H4 (cell line): Measurements from ENCODE around the gene TMED10.

DNA sequence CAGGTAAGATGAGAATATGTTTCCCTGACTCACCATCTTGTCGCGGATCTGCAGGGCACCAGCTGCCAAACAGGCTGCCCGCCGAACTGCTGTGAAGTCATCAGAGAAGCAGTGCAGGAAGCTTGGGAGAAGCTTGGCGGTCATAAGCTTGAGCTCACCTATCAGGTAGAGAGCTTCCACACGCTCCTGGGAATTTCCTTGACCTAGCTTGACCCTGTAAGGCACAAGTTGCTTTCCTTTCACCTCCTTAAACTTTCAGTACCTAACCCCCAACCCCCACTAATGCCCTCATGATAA, 9.7 kb downstream of the RIOX1 start:
- RAMPAGE, long total RNA, result no peak

- RAMPAGE, long total RNA, result no peak
Observed at GRCh38 chr14:73536262-73536487, 768 bp upstream of the ACOT1 start.

GRCh38 chr14:73537219-73538185, 559 bp downstream of the ACOT1 start:
- RAMPAGE, long total RNA, result no peak

GRCh38 chr14:73722496-73723252, 8.5 kb upstream of the PNMA1 start:
- RAMPAGE, long total RNA, result no peak

- RAMPAGE, long total RNA, result no peak
Observed at GRCh38 chr14:73763345-73763769, 3.3 kb upstream of the MIDEAS start.

GRCh38 chr14:74085092-74085691, 436 bp downstream of the LIN52 start:
- RAMPAGE, long total RNA, result no peak

GRCh38 chr14:74495332-74495614, 1.7 kb downstream of the ISCA2 start:
- RAMPAGE, long total RNA, result no peak

- RAMPAGE, long total RNA, result no peak
Observed at GRCh38 chr14:74585657-74586237, 26.3 kb downstream of the LTBP2 start.

GRCh38 chr14:74617356-74617738, 5.3 kb upstream of the LTBP2 start:
- RAMPAGE, long total RNA, result no peak

DNA sequence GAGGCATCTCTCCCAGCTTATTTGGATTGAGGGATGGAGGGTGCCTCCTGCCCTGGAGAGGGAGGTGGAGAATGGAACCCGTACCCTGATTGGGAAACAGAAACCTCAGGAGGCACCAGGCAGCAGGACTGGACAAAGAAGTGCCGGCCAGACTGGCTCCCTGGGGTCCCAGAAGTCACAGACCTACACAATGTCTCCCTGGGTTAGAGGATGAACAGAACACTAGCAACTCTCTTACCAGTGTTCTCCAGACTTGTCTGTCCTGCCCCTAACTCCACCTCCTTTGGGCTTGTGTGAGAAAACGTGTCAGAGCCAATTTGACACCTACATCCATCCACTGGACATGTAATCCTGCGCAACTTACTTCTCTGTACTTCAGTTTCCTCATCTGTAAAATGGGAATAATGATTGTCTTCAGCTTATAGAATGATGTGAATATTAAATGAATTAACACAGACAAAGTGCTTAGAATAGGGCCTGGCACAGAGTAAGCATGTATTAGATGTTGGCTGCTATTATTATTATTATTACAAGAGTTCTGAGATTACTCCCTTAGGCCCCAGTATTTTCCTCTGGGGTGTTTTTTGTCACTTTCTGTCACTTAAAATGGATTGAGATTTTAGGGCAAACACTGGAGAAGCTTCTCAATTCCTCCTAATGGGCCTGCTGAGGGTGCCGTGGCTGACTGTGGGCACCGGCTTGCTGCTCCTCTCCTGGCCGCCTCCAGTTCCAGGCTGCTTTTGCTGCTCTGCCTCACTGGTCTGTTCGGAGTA, 40.9 kb upstream of the LTBP2 start:
- RAMPAGE, long total RNA, result no peak

GRCh38 chr14:74816779-74817527, 53.8 kb downstream of the YLPM1 start:
- RAMPAGE, long total RNA, result no peak

DNA sequence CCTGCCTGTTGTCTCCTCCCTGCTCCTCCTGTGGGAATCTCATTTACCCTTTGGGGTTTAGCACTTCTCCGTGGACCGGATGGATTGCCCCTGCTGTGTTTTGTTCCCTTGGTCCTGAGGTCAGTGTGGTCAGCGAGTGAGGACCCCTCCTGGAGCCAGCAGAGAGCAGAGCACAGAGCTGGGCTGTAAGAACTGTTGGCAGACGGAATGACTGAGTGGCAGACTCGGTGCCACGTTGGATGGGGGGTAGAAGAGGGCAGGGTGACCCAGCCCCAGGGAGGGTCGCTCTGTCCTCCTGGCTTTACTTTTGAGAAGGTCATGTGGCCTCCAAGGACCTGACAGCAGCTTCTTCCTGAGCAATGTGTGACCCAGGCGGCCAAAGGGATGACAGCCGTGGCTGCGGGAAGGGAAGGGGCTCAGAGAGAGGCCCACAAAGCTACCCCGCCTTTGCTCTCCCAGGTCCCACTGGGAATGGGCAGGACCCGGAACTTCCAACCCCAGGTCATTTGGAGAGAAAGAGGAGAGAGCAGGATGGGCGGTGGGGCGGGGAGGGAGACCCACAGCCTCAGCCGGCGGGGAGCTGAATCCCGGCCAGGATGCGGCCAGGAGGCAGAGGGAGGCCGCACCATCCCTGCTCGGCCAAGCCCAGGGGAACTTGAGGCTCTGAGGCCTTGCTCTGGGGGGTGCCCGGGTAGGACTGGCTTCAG, 613 bp downstream of the RPS6KL1 start:
- RAMPAGE, long total RNA, result no peak

- RAMPAGE, long total RNA, result no peak
Observed at GRCh38 chr14:74964991-74965709, 9.8 kb upstream of the PGF start.

DNA sequence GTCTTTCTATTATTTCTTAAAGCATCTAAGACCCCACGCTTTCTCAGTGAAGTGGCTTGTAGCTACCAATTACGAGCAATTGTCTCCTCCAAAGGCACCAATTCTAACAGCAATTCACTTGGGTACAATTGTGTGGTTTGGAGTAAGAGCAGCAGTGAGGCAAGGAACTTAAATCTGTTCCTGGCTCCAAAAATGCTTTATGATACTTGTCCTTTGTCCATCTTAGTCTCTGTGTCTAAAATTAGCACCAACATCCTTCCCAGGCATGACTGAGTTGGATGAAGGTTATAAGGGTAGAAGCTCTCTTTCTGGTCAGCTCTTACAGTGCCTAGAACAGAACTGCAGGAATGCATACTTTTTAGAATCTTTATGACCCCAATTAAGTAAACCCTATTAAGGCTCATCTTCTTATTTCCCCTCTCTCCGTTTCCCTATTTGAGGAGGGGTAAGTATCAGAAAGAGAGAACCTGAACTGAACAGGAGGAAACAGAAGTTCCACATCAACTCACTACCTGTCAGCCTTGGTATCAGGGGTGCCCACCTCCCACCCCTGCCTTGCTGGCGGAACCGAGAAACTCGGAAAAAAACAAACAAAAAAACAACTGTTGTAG, 9.1 kb downstream of the EIF2B2 start:
- RAMPAGE, long total RNA, result no peak

GRCh38 chr14:75070818-75071399, 1.5 kb downstream of the ZC2HC1C start:
- RAMPAGE, long total RNA, result no peak

DNA sequence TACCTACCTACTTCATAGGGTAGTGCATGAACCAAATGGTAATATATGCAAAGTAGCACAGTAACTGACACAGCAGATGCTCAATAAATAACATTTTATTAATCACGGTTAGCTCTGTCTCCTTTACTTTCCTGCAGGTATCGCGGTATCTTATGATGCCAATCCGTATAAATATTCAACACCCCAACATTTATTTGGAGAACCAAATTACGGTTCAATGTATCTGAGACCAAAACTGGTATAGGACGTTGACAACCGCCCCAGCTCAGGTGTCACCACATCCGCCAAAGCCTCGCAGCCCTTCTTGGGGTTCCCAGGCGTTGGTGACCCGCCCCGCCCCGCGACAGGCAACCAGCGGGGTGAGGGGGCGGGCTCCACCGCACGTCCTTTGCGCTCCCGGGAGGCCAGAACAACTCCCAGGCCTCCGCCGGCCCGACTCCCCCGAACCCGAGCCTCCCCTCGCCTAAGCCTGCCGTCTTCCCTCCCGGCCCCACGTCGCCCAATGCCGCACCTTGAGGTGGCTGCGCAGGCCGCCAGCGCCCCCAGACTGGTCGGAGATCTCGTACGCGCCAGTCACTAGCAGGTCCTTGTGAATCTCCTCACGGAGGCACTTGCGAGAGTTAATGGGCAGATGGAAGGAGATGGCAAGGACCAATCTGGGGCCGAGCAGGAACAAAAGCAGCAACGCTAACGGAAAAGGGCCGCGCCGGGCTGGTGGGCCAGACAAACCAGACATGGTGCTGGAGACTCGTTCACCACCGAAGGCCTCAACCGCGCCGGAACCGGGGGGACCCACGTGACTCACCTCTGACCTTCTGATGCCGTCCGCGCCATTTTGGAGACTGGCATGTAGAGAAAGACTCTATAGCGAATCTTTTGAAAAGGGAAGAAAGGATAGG, at the start of gene TMED10:
Gene TMED10, minus strand, starts transcription at position 769 of the 899 bp plus-strand sequence.
- RAMPAGE, long total RNA, result start-site peak on the minus strand centred at position 761 of the sequence, 40 bp wide, 1,647 reads

DNA sequence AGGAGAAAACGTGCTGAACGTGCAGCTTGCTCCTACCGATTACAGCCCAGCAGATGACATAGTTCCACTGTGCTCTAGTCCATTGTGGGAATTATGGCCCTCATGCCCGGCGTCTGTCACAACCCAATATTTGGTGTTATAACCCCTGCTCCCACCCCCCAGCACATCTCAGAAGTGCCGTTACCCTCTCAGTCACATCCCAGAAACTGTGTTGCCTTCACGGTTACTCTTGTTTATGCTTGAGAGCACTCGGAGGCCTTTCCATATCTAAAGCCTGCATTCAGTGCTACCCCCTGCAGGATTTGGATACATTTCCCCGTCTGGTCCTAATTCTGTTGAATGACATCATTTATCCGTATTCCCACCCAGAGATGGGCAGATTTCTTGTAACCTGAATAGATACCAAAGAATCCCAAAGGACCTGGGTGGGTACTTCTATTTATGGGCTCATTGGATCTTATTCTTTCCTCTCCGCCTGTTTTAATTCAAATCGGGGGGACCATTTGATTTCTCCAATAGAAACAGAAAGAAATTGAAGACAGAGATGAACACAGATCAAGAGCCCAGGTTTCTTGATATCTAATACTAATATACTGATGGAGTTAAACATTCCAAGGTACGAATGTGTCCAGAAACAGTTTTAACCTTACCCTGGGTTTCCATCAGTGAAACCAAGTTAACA, 19.1 kb upstream of the FOS start:
- RAMPAGE, long total RNA, result no peak

DNA sequence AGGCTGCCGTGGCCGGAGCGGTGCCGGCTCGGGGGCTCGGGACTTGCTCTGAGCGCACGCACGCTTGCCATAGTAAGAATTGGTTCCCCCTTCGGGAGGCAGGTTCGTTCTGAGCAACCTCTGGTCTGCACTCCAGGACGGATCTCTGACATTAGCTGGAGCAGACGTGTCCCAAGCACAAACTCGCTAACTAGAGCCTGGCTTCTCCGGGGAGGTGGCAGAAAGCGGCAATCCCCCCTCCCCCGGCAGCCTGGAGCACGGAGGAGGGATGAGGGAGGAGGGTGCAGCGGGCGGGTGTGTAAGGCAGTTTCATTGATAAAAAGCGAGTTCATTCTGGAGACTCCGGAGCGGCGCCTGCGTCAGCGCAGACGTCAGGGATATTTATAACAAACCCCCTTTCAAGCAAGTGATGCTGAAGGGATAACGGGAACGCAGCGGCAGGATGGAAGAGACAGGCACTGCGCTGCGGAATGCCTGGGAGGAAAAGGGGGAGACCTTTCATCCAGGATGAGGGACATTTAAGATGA, 670 bp downstream of the FOS start:
- RAMPAGE, long total RNA, result no peak

GRCh38 chr14:75301700-75302342, 23.2 kb downstream of the FOS start:
- RAMPAGE, long total RNA, result no peak

DNA sequence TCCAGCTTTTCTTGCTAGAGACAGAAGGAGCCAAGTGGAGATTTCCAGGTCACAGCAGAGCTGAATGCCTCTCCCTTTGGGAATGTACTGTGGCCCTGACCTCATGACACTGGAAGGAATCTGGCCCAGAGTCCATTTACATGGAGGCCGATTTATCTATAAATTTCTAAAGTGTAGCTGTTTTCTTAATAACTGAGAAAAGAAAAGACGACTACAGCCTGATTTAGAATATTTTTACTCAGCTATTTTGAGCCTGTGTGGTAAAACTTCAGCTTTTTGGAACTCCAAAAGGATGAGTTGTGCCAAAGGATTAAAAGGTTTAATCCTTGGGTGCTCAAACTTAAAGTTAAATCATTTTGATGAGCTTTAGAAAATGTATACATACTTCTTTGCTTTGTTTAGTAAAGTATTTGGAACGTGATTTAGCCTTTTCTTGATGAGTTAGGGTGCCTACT, 47.0 kb upstream of the JDP2 start:
- RAMPAGE, long total RNA, result no peak